Ovary (tissue), 7 donors: ENCODE measurements around the genes TM9SF3, FRAT1 and RRP12.

GRCh38 chr10:96586423-96587247 lies at the start of gene TM9SF3:
TSS of gene TM9SF3 (minus strand) at chr10:96587012.
- PRO-cap, 7 experiments: peak in 7 of 7 experiments; most common plus-strand start chr10:96586614 (in 6); most common minus-strand start chr10:96587012 (in 7)
- RAMPAGE, long total RNA, 2 experiments: no peak in any of the 2 experiments

DNA sequence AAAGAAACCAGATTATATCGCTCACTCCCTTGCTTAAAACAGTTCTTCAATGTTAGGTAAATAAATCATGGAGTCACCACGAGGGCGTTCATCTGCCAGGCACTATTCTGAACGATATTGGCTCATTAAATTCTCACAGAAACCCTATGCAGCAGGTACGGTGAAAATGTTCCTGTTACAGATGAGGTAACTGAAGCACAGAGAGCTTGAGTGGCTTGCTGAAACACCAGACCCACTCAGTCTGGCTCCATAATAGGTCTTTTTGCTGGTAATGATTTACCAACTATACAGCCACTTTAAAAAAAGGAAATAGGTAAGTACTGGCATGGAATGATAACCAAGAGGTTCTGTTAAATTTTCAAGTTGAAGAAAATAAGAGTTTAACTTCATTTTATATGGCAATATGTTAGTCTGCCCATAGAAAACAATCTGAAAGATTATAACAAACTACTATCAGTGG lies 1.2 kb upstream of the TM9SF3 start:
- PRO-cap, 7 experiments: no peak in any of the 7 experiments
- RAMPAGE, long total RNA, 2 experiments: no peak in any of the 2 experiments

DNA sequence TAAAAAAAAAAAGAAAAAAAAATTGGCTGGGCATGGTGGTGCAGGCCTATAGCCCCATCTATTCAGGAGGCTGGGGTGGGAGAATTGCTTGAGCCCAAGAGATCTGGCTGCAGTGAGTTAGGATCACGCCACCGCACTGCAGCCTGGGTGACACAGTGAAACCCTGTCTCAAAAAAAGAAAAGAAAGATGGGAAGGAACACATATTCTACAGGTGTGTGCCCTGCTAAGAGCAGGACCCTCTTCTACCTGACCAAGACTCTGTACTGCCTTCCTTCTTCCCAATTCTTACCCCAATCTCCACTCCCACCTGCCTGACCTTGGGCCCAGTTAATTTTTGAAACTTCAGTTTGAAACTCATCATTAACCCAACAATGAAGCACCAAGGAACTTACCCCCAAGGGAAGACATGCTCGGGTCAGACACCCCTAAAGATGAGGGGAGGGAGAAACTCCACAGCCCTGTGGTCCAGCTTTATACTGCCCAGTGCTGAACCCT lies 43.9 kb upstream of the TM9SF3 start:
- PRO-cap, 7 experiments: no peak in any of the 7 experiments
- RAMPAGE, long total RNA, 2 experiments: no peak in any of the 2 experiments

DNA sequence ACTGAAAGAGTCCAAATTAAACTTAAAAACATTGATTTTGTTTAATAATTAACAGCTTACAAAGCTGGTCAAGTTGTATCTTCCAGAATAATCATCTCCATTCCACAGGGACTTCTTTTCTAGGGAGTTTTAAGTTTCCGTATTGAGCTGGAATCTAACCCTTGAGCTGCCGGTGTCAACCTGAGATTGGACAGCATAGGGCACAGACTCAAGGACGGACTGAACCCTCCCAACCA lies 43.7 kb downstream of the PIK3AP1 start:
- PRO-cap, 7 experiments: no peak in any of the 7 experiments
- RAMPAGE, long total RNA, 2 experiments: no peak in any of the 2 experiments

DNA sequence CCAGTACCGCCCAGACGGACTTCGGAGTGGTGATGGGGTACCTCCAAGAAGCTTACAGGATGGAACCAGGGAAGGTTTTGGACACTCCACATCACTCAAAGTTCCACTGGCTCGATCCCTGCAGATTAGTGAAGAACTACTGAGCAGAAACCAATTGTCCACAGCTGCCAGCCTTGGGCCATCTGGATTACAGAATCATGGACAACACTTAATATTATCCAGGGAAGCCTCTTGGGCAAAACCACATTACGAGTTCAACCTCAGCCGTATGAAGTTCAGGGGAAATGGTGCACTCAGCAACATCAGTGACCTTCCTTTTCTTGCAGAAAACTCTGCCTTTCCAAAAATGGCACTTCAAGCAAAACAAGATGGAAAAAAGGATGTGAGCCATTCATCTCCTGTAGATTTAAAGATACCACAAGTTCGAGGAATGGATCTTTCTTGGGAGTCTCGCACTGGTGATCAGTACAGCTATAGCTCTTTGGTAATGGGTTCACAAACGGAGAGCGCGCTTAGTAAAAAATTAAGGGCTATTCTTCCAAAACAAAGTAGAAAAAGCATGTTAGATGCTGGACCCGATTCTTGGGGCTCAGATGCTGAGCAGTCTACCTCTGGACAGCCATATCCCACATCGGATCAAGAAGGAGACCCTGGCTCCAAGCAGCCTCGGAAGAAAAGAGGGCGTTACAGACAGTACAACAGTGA lies 123.0 kb downstream of the LCOR start:
- PRO-cap, 7 experiments: no peak in any of the 7 experiments
- RAMPAGE, long total RNA, 2 experiments: no peak in any of the 2 experiments

DNA sequence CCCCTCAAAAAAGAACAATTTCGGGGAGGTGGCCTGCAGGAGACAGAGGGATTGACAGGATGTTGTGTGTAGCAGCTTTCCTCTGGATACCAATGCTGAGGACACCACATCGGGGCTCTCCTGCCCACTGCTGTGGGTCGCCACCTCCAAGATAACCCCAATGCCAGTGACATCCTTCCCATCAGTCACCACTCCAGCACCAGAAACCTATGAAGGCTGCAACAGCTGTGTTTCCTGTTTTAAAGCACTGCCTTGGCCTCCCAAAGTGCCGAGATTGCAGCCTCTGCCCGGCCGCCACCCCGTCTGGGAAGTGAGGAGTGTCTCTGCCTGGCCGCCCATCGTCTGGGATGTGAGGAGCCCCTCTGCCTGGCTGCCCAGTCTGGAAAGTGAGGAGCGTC lies 17.6 kb downstream of the ARHGAP19 start:
- PRO-cap, 7 experiments: no peak in any of the 7 experiments
- RAMPAGE, long total RNA, 2 experiments: no peak in any of the 2 experiments

DNA sequence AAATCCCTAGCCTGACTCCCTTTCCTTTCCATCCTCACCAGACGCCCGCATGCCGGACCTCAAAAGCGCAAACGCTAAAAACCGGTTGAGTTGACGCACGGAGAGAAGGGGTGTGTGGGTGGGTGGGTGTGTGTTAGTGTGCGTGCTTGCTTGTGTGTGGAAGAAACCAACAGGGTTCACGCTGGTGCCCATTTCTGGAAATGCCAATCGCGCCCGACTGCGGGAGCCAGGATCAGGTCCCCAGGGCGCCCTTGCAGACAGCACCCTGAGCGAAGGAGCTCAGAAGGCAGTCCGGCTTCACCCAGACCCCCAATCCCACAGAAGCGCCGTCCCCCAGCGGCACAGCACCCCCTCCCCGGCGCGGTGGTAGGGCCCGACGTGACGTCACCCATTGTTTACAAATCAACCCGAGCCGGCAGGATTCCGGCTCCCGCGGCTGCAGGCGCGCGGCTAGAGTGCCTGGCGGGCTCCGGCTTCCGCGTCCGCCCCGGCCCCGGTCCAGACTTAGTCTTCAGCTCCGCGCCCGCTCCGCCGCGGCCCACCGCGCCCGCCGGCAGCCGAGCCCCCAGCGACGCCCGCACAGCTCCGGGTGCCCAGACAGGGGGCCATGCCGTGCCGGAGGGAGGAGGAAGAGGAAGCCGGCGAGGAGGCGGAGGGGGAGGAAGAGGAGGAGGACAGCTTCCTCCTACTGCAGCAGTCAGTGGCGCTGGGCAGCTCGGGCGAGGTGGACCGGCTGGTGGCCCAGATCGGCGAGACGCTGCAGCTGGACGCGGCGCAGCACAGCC lies at the start of gene FRAT1:
Gene FRAT1 (plus strand): TSS at position 425 of the 785 bp plus-strand sequence.
- PRO-cap, 7 experiments: peak in 7 of 7 experiments; most common plus-strand start position 453 of the sequence (in 7); most common minus-strand start position 81 of the sequence (in 4)
- RAMPAGE, long total RNA, 2 experiments: no peak in any of the 2 experiments

GRCh38 chr10:97320011-97320749 lies 1.1 kb downstream of the FRAT1 start:
- PRO-cap, 7 experiments: peak in 5 of 7 experiments; most common plus-strand start chr10:97320607 (in 2); most common minus-strand start chr10:97320363 (in 4)
- RAMPAGE, long total RNA, 2 experiments: no peak in any of the 2 experiments

GRCh38 chr10:97327585-97328440 lies 6.7 kb downstream of the FRAT2 start:
- PRO-cap, 7 experiments: no peak in any of the 7 experiments
- RAMPAGE, long total RNA, 2 experiments: no peak in any of the 2 experiments

DNA sequence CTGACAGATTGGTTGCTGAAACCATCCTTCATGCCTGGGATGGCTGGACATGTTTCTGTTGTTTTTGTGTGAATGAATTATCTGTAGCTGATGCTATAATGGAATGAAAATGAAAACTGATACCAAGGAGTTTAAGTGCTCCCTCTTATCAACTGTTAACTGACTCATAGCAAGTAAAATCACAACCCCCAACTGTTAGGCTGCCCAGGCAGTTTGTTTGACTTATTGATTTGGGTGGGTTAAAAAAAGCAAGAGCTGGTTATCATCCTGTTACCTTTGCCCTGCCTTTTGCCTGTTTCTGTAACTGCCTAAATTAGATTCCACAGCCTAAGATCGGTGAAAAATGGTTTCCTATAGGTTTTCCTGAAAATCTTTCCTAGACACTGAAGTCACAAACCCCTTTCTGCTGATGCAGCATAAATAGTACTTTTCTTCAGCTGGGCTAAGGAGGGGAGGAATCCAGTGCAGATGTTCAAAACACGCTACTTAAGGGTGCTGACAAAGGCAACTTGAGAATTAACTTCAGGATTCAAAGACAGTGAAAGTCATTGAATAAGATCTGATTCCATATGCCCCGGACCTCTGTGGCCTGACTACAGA lies 5.7 kb downstream of the FRAT2 start:
- PRO-cap, 7 experiments: no peak in any of the 7 experiments
- RAMPAGE, long total RNA, 2 experiments: no peak in any of the 2 experiments

GRCh38 chr10:97400667-97401733 lies at the start of gene RRP12:
TSS of gene RRP12 (minus strand) at chr10:97401340.
- PRO-cap, 7 experiments: peak in 7 of 7 experiments; most common plus-strand start chr10:97401433 (in 2); most common minus-strand start chr10:97401340 (in 5)
- RAMPAGE, long total RNA, 2 experiments: start-site peak on the minus strand in 2 of 2 experiments, at chr10:97401292-97401346 at its widest, 22 to 104 reads per replicate

GRCh38 chr10:97418050-97418544 lies 7.9 kb upstream of the PGAM1 start:
- PRO-cap, 7 experiments: peak in 4 of 7 experiments; most common plus-strand start chr10:97418430 (in 4)
- RAMPAGE, long total RNA, 2 experiments: no peak in any of the 2 experiments

DNA sequence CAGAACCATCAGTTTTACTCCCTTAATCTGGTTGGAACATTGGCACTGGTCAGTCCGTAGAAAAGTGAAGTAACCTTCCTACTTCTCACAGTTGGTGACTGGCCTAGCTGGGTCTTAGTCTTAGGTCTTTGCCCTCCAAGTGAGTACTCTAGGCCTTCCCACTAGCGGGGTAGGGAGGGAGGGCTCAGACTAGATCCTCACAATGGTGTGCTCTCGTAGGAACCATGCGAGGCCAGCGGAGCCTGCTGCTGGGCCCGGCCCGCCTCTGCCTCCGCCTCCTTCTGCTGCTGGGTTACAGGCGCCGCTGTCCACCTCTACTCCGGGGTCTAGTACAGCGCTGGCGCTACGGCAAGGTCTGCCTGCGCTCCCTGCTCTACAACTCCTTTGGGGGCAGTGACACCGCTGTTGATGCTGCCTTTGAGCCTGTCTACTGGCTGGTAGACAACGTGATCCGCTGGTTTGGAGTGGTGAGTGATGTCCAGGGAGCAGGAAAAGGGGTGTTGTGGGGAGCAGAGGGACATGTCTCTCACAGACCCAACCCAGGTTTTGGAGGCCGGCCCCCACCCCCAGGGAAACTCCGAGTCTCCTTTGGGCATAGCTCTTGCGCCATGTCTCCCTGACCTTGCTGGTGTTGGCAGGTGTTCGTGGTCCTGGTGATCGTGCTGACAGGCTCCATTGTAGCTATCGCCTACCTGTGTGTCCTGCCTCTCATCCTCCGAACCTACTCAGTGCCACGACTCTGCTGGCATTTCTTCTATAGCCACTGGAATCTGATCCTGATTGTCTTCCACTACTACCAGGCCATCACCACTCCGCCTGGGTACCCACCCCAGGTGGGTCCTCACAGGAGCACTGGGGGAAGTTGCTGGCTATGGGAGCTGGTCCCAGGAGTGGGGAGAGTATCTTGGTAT lies 5.7 kb downstream of the ZDHHC16 start:
- PRO-cap, 7 experiments: no peak in any of the 7 experiments
- RAMPAGE, long total RNA, 2 experiments: no peak in any of the 2 experiments

- PRO-cap, 7 experiments: no peak in any of the 7 experiments
- RAMPAGE, long total RNA, 2 experiments: start-site peak on the minus strand in 1 of 2 experiments, at chr10:97561120-97561174 at its widest, 8 reads per replicate
These were observed 11.5 kb upstream of the ANKRD2 start for GRCh38 chr10:97560795-97561681.

- PRO-cap, 7 experiments: no peak in any of the 7 experiments
- RAMPAGE, long total RNA, 2 experiments: no peak in any of the 2 experiments
These were observed 1.7 kb downstream of the ANKRD2 start for GRCh38 chr10:97574338-97574640.

GRCh38 chr10:97641222-97641973 lies 927 bp downstream of the PI4K2A start:
- PRO-cap, 7 experiments: peak in 2 of 7 experiments; most common plus-strand start chr10:97641426 (in 1); most common minus-strand start chr10:97641338 (in 1)
- RAMPAGE, long total RNA, 2 experiments: no peak in any of the 2 experiments

GRCh38 chr10:97677528-97678478 lies 9.2 kb downstream of the AVPI1 start:
- PRO-cap, 7 experiments: no peak in any of the 7 experiments
- RAMPAGE, long total RNA, 2 experiments: no peak in any of the 2 experiments

GRCh38 chr10:97714835-97715632 lies 1.5 kb downstream of the MARVELD1 start:
- PRO-cap, 7 experiments: peak in 6 of 7 experiments; most common plus-strand start chr10:97715038 (in 3); most common minus-strand start chr10:97714953 (in 1)
- RAMPAGE, long total RNA, 2 experiments: no peak in any of the 2 experiments

GRCh38 chr10:97755727-97756115 lies 16.1 kb downstream of the SFRP5 start:
- PRO-cap, 7 experiments: no peak in any of the 7 experiments
- RAMPAGE, long total RNA, 2 experiments: no peak in any of the 2 experiments

GRCh38 chr10:97761448-97761927 lies 10.3 kb downstream of the SFRP5 start:
- PRO-cap, 7 experiments: no peak in any of the 7 experiments
- RAMPAGE, long total RNA, 2 experiments: no peak in any of the 2 experiments